Transverse colon (tissue), 4 donors: ENCODE measurements around the gene RBL2.

DNA sequence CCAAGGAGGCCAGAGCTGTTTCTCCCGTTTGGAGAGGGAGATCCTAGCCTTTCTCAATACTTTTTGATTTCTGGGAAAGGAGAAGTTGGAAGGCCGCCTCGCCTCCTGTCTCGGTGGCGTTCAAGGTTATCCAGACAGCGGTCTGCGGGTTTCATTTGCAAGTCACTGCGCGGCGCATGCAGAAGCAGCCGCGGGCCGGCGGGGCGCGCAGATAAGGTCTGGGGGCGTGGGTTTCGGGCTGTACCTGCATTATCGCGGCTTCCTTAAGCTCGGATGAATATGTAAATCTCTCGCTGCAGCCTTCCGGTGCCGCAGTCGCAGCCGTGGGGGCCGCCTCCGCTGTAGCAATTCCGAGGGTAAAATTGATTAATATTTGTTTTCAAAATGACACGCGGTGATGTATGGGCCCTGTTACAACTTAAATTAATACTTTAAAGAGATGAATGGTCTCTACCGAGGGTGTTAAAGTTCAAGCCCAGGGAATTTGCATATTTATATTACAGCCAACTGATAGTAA, 99.2 kb downstream of the CYLD start:
- PRO-cap = no peak
- RAMPAGE, long total RNA, 4 experiments = no peak in any of the 4 experiments

DNA sequence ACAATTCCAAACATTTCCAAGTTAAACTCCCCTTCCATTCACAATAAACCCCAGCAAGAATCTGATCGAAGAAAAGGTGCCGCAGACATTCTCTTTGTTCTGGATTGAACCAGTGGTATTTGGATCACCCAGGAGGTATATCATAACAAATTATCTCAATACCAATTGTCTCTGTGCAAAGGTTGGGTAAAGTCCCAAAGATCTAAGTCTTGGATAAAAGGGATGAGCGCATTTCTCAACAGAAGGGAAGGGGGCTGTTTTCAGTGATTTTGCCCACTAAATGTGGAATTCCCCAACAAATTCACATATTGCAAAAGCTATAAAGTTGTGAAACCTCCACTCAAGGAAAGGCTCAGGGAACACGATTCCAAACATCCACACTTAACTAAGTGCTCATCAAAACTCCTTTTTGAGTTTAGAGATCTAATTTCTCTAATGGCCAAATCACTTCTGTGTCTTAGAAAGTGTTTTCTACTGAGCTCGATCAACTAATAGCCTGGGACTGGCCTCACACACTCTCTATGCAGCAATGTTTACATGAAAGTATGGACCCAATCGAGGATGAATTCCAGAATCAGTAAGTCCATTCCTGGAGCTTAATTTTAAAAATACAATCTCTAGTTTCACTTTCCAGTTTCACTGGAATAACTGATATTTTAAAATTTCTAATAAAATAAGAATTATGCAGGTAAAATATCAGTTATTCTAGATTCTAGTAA, 30.9 kb downstream of the SALL1 start:
- PRO-cap = no peak
- RAMPAGE, long total RNA, 4 experiments = no peak in any of the 4 experiments

- PRO-cap = bidirectional peak, plus-strand start at chr16:51154813, minus-strand start at chr16:51154654
- RAMPAGE, long total RNA, 4 experiments = no peak in any of the 4 experiments
These were observed 3.3 kb upstream of the SALL1 start for GRCh38 chr16:51154099-51155099.

GRCh38 chr16:51155766-51156826, 5.0 kb upstream of the SALL1 start:
- PRO-cap = unidirectional peak, minus-strand start at chr16:51156211
- RAMPAGE, long total RNA, 4 experiments = no peak in any of the 4 experiments

- PRO-cap = no peak
- RAMPAGE, long total RNA, 4 experiments = no peak in any of the 4 experiments
These were observed 276.2 kb upstream of the SALL1 start for GRCh38 chr16:51427168-51427736.

DNA sequence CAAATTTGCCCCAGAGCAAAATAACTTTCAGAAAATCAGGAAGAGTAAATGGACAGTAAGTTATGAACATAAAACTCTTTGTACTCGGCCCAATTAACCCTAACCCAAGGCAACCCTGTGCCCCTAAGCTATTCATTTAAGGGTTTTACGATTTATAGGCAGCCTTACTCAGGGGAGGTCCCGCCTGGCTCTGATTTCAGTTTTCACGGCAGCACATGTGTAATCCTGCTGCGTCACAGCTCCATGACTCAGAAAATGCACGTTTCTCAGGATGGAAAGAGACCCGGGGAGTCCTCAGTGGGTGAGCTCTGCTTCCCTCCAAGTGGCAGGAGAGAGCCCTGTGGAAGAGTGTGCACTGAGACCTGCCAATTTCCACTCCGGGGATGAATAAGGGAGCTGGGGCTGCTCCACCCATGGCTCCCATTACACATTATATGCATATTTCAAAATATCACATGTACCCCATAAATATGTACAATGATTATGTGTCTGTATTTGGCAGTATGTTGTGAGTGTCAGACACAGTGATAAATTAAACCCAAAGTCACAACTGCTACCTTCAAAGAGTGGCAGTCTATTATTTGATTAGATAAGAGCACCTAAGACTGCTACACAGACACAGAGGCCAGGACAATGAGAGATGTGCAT, 406.0 kb upstream of the SALL1 start:
- PRO-cap = no peak
- RAMPAGE, long total RNA, 4 experiments = no peak in any of the 4 experiments

GRCh38 chr16:51742969-51743372, 591.9 kb upstream of the SALL1 start:
- PRO-cap = no peak
- RAMPAGE, long total RNA, 4 experiments = no peak in any of the 4 experiments

DNA sequence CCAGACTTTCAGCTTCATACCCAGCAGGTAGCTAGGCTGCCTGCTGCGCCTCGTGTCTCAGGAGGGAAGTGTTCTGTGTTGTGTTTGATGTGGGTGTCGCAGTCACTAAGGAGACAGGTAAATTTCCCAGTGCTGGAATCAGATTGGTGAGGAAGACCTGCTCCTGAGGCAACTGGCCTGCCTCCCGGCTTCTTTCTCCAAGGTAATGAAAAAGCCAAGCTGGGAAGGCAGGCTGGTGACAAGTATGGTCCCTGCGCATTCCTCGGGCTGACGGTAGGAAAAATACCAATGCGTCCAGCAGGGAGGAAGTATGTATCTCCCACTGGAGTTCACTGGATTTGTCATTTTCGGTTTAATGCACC, 604.1 kb upstream of the SALL1 start:
- PRO-cap = no peak
- RAMPAGE, long total RNA, 4 experiments = no peak in any of the 4 experiments

DNA sequence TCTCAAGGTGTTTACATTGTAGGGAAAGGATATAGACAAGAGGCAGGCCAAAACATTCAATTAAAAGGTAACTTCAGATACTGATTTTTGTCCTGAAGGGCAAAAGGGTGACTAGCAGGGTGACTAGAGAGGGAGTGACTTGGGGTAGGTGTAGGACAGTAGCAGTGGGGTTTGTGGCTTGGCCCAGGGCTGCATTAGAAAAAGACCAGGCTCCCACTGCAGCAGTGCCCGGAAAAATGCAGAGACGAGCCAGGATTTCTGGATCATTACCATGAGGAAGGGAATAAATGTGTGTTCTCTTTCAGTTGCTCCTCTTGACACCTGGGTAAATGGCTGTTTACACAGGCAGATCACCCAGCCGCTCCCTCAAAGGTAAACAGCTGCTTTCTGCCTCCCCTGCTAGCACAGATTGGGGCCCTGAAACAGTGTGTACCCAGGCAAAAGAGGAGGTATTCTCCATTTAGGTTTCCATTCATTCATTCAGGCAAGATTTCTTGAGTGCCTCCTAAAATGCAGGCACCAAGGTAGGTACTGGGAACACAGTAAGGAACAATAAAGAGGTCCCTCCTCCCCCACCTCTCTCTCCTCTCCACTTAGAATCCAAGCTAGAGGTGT, 15.0 kb upstream of the TOX3 start:
- PRO-cap = bidirectional peak, plus-strand start at position 164 of the sequence, minus-strand start outside the sequence; unidirectional peak, minus-strand start at position 260 of the sequence
- RAMPAGE, long total RNA, 4 experiments = no peak in any of the 4 experiments

- PRO-cap = unidirectional peak, plus-strand start at chr16:53373491
- RAMPAGE, long total RNA, 4 experiments = start-site peak on the plus strand in 3 of 4 experiments, at chr16:53373449-53373543 at its widest, 13 to 30 reads per replicate
These were observed 61.0 kb upstream of the RBL2 start for GRCh38 chr16:53372821-53374082.

DNA sequence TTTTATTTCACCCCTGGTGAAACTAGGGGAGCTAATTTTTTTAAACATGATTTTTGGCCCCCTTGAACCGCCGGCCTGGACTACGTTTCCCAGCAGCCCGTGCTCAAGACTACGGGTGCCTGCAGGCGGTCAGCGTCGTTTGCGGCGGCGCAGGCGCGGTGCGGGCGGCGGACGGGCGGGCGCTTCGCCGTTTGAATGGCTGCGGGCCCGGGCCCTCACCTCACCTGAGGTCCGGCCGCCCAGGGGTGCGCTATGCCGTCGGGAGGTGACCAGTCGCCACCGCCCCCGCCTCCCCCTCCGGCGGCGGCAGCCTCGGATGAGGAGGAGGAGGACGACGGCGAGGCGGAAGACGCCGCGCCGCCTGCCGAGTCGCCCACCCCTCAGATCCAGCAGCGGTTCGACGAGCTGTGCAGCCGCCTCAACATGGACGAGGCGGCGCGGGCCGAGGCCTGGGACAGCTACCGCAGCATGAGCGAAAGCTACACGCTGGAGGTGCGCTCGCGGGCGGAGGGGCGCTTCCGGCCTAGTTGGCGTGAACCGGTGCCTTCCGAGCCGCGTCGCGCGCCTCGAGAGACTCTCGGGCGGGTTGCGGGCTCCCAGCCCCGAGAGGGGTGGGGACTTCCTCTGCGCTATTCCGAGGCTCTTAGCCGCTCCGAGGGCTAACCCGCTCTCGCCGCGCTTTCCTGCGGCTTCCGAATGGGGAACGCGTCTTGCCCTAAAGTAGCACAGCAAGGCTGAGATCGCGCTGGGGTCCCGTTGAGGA, at the start of gene RBL2:
Gene RBL2, plus strand, starts transcription at position 167 of the 763 bp plus-strand sequence.
- PRO-cap = bidirectional peak, plus-strand start at position 156 of the sequence, minus-strand start at position 77 of the sequence; unidirectional peak, plus-strand start at position 383 of the sequence; bidirectional peak, plus-strand start at position 572 of the sequence, minus-strand start at position 588 of the sequence
- RAMPAGE, long total RNA, 4 experiments = start-site peak on the plus strand in 4 of 4 experiments, centred at positions 170 to 195 of the sequence, 345 to 2,303 reads per replicate

DNA sequence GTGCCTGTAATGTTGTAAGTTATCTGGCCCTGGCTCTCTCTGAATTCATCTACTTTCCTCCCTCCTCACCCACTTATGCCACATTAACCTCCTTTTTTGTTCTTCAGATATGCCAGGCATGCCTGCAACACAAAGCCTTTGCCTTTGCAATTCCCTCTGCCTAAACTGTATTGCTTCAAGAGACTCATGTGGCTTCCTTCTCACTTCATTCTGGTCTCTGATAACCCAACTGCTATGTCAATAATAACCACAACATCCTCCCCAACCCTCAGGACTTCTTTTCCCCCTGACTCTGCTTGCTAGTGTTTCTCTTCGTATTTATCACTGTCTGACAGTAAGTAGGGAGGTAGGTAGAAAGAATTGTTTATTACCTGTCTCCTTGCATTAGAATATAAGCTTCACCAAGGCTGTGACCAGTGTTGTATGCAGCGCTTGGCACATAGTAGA, 22.3 kb downstream of the RBL2 start:
- PRO-cap = bidirectional peak, plus-strand start at position 324 of the sequence, minus-strand start at position 212 of the sequence
- RAMPAGE, long total RNA, 4 experiments = no peak in any of the 4 experiments

- PRO-cap = no peak
- RAMPAGE, long total RNA, 4 experiments = no peak in any of the 4 experiments
These were observed 12.2 kb upstream of the AKTIP start for GRCh38 chr16:53515127-53515673.

- PRO-cap = no peak
- RAMPAGE, long total RNA, 4 experiments = no peak in any of the 4 experiments
These were observed 40.3 kb downstream of the FTO start for GRCh38 chr16:53744010-53744907.

DNA sequence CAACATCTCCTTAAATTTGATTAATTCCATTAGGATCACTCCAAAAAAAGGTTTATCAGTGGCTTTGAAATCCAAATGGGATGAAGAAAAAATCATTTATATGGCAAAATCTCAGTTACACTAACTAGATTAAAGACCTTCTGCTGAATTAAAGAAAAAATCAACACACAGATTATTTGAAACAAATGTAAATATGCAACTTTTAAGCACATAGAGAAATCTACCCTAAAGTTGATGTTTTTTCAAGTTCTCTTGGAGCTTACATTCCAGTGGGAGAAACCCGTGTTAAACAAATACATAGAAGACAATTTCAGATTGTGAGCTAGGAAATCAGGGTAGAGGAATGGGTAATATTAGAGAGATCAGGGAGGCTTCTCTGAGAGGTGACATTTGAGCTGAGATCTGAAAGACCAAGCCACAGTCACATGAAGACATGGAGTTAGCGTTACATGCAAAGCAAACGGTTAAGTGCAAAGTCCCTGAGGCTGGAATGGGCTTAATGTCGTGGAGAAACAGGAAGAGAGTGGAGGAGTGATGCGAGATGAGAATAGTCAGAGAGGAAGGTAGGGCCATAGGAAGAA, 246.3 kb downstream of the IRX3 start:
- PRO-cap = no peak
- RAMPAGE, long total RNA, 4 experiments = start-site peak on the plus strand in 1 of 4 experiments, centred at position 440 of the sequence, 5 reads per replicate

- PRO-cap = no peak
- RAMPAGE, long total RNA, 4 experiments = no peak in any of the 4 experiments
These were observed 4.2 kb downstream of the IRX3 start for GRCh38 chr16:54282064-54283027.

- PRO-cap = no peak
- RAMPAGE, long total RNA, 4 experiments = no peak in any of the 4 experiments
These were observed 55.7 kb upstream of the IRX3 start for GRCh38 chr16:54342158-54342836.

DNA sequence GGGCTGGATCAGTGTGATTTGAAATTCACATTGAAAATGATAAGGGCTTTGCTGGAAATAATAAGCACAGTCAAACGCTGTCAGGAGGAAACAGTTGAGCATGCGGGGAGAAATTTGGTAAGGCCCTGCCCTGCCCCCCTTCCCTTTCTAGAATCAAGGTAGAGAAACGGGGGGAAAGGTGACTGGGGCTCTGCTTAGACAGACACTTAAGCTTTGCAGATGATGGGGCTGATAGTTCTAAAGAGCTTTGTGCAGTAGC, 74.3 kb upstream of the IRX3 start:
- PRO-cap = no peak
- RAMPAGE, long total RNA, 4 experiments = no peak in any of the 4 experiments

GRCh38 chr16:54402472-54402671, 115.8 kb upstream of the IRX3 start:
- PRO-cap = no peak
- RAMPAGE, long total RNA, 4 experiments = no peak in any of the 4 experiments

GRCh38 chr16:54502974-54503595, 216.5 kb upstream of the IRX3 start:
- PRO-cap = no peak
- RAMPAGE, long total RNA, 4 experiments = no peak in any of the 4 experiments